Thoracic aorta endothelial cell (primary cell): ENCODE measurements around the genes RGS7BP and NLN.

- CAGE, long polyA plus RNA, result no peak
Observed at GRCh38 chr5:61625520-61626785, 293.9 kb downstream of the ZSWIM6 start.

DNA sequence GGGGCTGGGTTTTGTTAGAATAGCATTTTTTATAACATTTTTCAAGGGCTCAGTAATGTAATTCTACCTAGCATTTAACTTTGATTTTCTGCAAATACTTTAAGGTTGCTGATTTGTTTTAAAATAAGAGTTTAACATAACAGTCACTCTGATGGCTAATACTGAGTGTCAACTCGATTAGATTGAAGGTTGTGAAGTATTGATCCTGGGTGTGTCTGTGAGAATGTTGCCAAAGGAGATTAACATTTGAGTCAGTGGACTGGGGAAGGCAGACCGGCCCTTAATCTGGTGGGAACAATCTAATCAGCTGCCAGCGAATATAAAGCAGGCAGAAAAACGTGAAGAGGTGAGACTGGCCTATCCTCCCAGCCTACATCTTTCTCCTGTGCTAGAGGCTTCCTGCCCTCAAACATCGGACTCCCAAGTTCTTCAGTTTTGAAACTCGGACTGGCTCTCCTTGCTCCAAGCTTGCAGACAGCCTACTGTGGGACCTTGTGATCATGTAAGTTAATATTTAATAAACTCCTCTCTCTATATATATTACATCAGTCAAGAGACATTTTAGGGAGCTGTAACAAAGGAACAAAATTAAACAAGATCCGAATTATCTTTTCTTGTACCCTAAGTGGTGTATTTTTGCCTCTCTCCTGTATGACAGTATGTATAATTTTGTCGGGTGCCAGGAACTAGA is 576.0 kb downstream of the LRRC70 start:
- CAGE, long polyA plus RNA, result no peak

DNA sequence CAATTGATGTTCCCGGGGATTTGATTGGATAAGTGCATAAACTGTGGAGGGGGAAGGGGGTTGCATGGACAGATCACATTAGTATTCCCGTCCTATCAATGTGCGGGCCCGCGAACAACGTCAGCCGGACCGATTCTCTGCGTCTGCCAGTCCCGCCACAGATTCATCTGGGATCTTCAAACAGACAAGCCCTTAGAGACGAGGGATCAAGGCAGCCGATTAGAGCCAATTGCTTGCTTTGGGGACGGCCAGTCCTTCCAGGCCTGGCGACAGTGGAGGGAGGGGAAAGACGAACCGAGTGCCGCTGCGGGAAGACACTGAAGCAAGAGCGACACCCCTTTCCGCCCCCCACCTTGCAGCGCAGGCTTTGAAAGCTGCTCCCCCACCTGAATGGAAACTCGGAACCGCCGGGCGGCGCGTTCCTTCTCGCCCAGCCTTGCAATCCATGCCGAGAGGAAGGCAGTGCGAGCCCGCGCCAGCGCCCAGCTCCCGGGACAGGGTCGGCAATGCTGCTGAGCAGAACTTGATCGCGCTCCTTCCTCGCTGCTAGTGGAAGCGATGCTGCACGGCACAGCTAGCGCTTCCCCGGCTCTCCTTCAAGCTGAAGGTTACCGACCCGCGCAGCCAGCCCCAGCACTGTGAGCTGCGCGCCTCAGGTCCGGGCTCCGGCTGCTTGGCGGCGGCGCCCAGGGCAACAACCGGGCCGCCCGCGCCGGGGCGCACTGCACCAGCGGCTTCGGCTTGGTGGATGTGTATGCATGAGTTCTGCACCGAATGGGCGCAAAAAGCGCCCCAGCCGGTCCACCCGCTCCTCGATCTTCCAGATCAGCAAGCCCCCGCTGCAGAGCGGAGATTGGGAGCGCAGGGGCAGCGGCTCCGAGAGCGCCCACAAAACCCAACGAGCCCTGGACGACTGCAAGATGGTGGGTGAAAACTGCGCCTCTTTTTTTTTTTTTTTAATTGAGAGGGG is at the start of gene RGS7BP:
TSS of gene RGS7BP (plus strand) at position 149 of the 970 bp plus-strand sequence.
- CAGE, long polyA plus RNA, result no peak

DNA sequence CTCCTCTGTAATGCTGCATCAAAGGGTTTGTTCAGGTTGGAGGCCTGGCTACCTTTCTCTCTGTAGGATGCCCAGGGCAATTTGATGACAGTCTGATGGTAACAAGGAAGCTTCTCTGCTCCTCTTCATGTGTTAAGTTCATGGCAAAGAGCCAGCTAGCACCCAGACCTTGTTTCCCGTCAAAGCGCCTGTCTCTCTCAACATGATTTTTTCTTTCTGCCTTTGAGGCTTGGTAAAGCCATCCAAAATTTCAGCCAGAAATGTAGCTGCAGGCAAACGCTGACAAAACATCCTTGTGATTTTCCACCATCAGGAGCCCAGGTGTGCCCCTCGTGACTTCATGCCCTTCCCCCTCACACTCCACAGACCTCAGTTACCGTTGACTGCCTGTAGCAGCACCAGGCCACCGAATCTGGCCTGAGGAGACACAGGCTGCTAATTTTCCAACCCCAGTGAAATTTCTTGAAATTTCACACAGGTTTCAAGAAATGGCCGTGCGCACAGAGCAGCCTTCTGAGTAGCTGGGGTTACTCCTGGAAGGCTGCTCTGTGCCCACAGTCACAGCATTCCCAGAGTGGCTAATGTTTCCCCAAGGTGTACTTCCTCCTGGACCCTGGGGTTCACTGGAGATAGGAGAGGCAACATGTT is 292.7 kb downstream of the CWC27 start:
- CAGE, long polyA plus RNA, result no peak

DNA sequence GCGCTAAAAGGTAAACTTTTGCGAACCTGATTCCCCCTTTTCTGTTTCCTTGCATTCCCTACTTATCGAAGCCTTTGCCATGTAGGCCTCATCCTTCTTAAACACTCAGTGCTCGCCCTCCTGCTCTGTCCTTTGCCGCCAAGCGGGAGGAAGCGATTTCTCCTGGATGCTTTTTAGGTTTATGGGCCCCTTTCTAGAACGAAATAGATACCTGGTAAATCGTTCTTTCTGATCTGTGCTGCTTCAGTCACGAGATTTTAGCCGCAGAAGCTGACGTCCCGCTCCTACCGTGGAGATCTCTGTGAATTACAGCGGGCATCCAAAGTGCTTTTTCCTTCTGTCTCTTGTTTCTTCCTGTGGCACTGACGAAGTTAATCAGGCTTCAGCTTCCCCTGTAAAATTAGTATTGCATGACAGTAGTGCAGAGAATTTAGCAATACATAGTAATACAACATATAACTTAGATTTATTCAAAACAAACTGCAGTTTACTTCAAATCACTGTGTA is 323 bp downstream of the SHLD3 start:
- CAGE, long polyA plus RNA, result no peak

DNA sequence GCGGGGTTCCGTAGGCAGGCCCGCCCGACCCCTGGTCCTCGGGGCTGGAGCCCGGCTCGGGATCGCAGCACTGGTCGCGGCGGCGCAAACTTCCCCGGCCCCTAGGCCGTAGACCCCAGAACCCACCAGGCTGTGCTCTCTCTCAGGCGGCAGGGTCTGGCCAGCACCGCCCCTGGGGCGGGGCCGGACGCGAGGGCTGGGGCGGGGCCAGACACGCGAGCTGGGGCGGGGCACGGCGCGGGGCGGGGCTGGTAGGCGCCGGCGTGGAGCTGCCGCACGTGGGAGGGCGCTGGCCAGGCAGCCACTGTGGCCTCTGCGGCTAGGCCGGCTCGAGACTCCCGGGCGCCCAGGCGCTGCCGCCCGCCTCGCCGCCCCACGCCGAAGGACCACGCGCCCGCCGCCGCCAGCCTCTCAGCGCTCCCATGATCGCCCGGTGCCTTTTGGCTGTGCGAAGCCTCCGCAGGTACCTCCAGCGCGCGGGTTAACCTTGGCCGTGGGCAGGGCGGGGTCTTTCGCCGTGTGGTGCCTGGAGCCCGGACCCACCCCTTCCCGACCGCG is at the start of gene NLN:
TSS of gene NLN (plus strand) at position 254 of the 558 bp plus-strand sequence.
- CAGE, long polyA plus RNA, result no peak

DNA sequence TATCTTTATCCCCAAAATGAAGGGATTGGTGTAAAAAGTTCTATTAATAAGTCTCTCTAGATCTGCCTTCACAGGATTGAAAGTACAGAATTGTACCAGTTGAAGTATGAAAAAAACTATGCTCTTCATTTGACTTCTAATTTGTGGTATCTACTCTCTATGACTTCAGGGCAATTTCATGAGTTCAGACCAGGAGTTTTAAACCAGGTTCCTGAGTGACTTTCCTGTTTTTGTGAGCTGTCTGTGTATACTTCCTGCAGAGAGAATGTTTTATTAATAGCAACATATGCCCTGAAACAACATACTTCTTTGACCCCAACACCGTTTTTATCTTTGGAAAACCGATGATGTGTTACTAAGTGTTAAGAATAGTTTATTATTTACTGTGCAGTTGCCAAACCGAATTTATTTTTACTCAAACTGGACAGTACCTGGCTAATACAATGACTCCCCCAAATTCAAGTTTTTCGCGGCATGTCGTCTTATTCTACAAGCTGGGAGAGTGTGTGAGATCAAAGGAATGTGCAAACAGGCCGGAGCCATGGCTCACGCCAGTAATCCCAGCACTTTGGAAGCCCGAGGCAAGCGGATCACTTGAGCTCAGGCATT is 58.8 kb upstream of the ERBIN start:
- CAGE, long polyA plus RNA, result no peak

- CAGE, long polyA plus RNA, result no peak
Observed at GRCh38 chr5:66171200-66171869, 27.2 kb downstream of the SREK1 start.

DNA sequence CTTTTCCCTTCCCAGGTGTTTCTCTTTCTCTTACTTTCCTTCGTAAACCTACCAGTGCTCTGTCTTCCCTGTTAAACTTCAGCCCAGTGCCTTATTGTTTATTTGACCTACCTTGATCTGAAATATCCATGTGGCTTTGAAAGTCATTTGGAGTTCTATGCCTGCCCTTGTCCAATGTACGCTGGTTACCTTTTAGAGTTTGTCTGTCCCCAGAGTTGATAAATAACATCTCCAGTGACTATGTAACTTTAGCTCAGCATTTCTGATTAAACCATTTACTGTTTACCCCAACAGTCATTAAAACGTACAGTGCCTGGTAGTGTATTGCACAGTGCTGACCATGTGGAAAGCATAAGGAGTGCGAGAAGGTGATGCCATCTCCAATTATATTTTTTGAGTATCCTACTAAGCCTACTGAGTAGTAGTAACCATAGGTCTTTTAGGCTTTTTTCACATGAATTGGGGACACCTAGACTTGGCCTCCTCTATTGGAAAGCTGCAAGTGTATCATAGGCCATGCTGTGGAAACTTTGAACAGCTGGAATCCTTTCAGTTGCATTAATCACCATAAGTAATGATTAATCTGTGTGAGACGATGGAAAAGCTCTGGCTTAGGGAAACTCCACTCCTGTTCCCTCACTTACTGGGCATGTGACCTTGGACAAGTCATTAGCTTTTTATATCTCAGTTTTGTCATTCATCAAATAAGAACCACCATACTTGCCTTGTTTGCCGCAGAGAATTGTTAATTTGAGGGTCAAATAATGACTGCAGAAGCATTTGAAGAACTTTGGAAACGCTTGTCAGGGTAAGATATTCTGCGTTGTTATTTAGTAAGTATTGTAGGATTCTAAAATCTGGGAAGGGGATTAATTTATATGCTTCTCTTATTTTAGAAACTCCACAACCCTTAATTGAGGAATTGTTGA is 93.5 kb downstream of the MAST4 start:
- CAGE, long polyA plus RNA, result no peak

DNA sequence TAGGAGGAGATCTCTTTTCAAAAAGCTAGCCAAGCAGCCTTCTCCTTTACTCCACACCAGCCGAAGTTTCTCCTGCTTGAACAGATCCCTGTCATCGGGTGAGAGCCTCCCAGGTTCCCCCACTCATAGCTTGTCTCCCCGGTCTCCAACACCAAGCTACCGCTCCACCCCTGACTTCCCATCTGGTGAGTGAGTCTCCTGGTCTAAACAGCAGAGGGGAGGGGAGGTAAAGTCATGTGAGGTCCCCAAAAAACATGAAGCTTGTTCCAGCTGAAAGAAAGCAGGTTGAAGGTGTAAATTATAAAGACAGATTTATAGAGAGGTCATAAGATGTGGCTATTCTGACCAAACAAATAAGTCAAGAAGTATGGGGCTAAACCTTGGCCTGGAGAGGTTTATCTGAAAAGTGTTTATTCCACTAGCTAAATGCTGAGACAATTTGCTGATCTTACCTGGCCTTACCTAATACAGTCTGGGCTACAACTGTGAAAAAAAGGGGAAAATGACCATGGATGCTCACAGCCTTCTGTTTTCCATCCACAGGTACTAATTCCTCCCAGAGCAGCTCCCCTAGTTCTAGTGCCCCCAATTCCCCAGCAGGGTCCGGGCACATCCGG is 33.9 kb downstream of the CD180 start:
- CAGE, long polyA plus RNA, result no peak

- CAGE, long polyA plus RNA, result no peak
Observed at GRCh38 chr5:67166476-67167087, 30.0 kb downstream of the CD180 start.

GRCh38 chr5:67206776-67207563 is 10.4 kb upstream of the CD180 start:
- CAGE, long polyA plus RNA, result no peak

GRCh38 chr5:67288005-67288214 is 91.3 kb upstream of the CD180 start:
- CAGE, long polyA plus RNA, result no peak

DNA sequence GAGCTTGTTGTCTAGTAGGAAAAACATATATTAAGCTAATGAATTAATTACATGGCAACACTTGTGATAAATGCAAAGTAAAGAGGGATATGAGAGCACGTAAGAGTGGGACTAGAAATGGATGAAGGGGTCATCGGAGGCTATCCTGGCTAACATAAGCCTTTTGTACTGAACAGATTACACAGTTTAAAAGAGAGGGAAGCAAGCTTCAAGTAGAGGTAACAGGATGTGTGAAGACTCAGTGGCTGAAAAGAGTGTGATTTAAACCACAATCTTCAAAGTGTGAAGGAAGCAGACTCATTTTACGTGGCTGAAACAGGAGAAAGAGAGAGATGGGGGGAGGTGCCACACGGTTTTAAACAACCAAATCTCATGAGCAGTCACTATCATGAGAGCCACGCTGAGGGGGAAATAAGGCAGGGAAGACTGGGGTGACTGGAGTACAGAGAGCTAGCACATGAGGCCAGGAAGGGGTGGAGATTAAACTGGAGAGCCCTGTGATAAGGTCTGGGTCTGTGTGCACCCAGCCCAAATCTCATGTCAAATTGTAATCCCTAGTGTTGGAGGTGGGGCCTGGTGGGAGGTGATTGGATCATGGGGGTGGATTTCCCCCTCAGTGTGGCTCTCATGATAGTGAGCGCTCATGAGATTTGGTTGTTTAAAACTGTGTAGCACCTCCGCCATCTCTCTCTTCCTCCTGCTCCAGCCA is 318.4 kb upstream of the CD180 start:
- CAGE, long polyA plus RNA, result no peak

DNA sequence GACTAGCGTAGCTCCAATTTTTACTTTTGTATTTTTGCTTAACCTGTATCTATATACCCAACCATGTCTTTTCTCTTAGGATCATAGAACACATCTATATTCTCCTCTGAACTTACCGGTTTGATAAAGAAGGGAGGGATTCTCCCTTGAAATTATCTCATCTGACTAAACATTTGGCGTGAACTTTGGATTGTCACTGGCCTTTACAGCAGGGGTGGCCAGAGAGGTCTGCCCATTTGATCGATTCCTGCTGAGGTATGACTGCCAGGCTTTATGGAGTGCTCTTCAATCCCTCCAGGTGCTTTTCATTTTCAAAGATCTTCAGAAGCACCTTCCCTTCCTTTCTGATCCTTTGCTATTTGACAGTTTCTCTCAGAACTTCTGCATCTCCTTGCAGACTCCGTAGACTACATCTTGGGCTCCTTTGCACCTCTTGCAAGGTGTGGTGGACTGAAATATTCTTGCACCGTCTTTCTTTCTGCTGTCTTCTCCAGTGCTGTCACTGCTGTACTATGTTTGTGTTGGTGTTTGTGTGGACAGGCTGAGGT is 409.7 kb upstream of the CD180 start:
- CAGE, long polyA plus RNA, result no peak

DNA sequence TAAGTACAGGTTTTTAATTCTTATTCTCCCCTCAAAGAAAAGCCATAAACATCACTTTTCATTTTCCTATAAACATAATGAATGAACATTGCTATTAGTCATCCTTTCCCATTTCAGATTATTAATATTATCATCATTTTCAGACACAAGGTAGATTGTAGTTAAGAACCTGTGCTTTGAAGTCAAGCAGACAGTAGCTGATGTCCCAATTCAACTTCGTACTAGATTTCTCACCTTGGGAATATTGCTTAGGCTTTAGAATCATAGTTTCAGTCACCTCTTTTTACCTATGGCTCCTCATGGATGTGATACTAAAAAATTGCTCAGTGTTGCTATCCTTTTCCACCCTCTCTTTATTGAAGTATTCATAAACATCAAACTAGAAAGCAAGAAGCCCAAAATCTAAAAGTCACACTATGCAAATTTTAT is 449.5 kb upstream of the CD180 start:
- CAGE, long polyA plus RNA, result no peak

GRCh38 chr5:67680222-67680475 is 483.6 kb upstream of the CD180 start:
- CAGE, long polyA plus RNA, result no peak

DNA sequence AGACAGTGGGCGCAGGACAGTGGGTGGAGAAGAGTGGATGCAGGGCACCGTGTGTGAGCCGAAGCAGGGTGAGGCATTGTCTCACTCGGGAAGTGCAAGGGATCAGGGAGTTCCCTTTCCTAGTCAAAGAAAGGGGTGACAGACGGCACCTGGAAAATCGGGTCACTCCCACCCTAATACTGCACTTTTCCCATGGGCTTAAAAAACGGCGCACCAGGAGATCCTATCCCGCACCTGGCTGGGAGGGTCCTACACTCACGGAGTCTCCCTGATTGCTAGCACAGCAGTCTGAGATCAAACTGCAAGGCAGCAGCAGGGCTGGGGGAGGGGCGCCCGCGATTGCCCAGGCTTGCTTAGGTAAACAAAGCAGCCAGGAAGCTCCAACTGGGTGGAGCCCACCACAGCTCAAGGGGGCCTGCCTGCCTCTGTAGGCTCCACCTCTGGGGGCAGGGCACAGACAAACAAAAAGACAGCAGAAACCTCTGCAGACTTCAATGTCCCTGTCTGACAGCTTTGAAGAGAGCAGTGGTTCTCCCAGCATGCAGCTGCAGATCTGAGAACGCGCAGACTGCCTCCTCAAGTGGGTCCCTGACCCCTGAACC is 435.3 kb upstream of the PIK3R1 start:
- CAGE, long polyA plus RNA, result no peak

DNA sequence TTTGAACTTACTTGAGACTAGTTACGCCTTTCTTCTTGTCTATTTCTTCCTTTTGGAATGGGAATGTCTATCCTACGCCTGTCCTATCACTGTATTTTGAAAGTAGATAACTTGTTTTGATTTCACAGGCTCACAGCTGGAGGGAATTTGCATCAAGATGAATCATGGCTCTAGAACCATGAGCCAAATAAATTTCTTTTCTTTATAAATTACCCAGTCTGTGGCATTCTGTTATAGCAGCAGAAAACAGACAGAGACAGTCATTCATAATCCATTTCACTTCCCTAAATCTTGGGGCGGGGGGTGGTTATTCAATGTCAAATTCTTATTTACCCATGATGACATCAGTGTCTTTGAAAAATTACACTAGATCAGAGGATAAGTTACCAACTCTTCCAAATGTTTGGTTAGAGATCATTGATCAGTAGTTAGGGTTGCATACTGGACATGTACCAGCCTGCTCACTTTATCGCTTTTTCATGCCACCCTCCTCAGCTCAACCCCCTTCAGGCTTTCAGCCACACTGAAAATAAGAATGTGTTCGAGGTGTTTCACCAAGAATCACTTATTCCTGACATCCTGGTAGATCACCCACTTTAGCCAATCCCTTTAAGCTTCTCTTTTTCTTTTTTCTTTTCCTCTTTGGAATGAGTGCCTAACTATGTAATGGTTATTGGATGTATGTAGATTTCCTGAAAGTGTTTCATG is 419.6 kb upstream of the PIK3R1 start:
- CAGE, long polyA plus RNA, result no peak

GRCh38 chr5:68037527-68037748 is 178.1 kb upstream of the PIK3R1 start:
- CAGE, long polyA plus RNA, result no peak